Vermiform appendix (tissue), 1 donor: ENCODE measurements around a stretch of chr17.

GRCh38 chr17:1142493-1142786 is 37.3 kb downstream of the ABR start:
- PRO-cap = no peak

DNA sequence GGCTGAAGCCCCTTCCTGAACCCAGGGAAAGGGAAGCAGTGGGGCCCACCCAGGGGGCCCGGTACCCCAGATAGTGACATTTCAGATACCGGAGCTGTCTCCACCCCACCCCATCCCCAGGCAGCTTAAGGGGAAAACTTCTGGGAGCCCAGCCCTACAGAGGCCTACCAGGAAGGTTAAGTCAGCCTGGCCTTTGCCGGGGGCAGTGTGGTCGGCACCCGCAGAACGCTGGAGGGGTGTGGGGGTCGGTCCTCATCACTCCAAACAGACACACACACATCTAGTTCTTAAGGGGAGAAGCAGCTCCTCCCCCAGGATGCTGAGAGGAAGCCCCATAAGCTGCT is 1.1 kb upstream of the ABR start:
- PRO-cap = unidirectional peak, minus-strand start at position 262 of the sequence

GRCh38 chr17:1190475-1190932 is 10.7 kb upstream of the ABR start:
- PRO-cap = no peak

- PRO-cap = unidirectional peak, minus-strand start at chr17:1197446; bidirectional peak, plus-strand start at chr17:1198351, minus-strand start at chr17:1198114
Observed at GRCh38 chr17:1197232-1198507, 17.9 kb upstream of the ABR start.

- PRO-cap = no peak
Observed at GRCh38 chr17:1199047-1199544, 19.3 kb upstream of the ABR start.

- PRO-cap = no peak
Observed at GRCh38 chr17:1203413-1204180, 23.8 kb upstream of the ABR start.

- PRO-cap = no peak
Observed at GRCh38 chr17:1391703-1392356, 8.2 kb downstream of the YWHAE start.

DNA sequence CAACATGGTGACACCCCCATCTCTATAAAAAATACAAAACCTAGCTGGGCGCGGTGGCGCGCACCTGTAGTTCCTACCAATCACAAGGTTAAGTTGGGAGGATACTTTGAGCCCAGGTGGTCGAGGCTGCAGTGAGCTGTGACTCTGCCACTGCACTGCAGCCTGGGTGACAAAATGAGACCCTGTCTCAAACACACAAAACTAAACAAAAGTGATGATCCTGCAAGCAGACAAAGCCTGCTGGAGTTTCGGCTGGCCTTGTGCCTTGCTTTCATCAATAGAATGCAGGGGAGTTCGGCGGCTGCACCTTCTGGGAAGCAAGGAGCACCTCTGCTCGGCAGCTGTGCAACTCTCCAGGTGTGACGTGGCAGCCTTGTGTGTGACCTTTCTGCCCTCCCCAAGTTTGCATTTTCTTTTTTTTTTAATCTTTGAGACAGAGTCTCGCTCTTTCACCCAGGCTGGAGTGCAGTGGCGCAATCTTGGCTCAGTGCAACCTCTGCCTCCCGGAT is 12.5 kb upstream of the YWHAE start:
- PRO-cap = no peak

DNA sequence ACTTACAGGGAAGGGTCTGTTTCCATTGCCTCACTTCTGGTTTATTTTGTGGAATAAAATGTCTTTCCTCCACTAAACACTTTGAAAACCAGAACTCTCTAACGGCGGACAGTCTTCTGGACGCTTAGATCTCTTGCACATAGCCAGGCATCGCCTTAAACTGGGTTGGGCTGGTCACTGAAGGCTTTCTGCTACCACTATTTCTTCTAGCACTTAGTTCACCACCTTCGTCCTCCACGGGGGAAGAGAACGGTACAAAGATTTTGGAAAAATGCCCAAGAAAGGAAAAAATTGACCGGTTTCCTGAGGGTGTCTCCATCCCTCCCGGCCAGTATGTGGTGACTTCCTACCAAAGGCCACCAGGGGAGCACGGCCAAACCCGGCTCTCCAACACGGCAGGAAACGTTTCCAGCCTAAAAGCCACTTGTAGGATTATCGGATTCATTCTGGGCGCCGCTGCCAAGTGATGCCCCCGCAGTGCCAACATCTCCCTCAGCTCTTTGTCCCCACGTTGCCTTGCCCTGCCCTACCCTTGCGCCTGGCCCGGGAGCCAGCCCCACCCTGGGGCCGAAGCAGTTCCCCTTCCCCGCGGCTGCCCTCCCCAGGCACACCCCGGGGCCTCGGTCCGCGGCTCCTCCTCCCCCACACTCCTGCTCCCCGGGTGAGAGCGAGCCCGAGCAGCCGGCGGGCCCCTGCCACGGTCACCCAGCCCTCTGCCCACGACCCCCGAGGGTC is 805 bp downstream of the CRK start:
- PRO-cap = bidirectional peak, plus-strand start at position 444 of the sequence, minus-strand start at position 457 of the sequence

DNA sequence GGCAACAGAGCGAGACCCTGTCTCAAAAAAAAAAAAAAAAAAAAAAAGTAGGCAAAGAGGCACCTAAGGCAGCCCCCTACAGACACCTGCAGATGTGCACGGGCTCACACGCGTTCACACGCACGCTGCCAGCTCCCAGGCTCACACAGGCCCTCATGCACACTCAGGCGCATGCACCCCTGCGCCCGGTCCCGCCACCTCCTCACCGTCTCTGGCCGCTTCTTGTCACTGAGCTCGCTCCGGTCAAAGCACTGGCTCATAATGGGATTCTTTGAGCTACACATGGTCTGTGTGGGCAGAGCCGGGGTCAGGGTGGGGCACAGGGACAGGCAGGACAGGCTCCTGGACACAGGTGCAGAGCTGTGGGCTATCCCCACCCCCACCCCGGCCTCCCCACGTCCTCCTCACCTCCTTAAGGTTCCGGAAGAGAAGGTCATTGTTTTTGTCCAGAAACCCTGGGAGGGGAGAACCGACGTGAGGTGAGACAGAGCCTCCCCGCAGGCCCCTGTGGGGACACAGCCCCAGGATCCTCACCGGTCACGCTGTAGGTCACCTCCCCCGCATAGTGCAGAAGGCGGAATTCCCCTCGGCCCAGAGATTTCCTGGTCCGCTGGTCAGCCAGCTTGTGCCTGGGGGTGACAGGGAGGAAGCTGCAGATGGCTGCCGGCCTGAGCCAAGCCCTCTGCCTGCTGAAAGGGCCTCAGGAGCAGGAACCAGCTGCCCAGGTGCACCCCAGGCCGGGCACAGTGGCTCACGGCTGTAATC is 17.9 kb downstream of the MYO1C start:
- PRO-cap = no peak

GRCh38 chr17:1517840-1518745 is 1.7 kb upstream of the INPP5K start:
- PRO-cap = no peak

- PRO-cap = no peak
Observed at GRCh38 chr17:1520625-1520911, 4.2 kb upstream of the INPP5K start.

GRCh38 chr17:1580868-1581245 is 18.3 kb upstream of the PITPNA start:
- PRO-cap = no peak

- PRO-cap = no peak
Observed at GRCh38 chr17:1630800-1631065, 2.1 kb upstream of the SLC43A2 start.

DNA sequence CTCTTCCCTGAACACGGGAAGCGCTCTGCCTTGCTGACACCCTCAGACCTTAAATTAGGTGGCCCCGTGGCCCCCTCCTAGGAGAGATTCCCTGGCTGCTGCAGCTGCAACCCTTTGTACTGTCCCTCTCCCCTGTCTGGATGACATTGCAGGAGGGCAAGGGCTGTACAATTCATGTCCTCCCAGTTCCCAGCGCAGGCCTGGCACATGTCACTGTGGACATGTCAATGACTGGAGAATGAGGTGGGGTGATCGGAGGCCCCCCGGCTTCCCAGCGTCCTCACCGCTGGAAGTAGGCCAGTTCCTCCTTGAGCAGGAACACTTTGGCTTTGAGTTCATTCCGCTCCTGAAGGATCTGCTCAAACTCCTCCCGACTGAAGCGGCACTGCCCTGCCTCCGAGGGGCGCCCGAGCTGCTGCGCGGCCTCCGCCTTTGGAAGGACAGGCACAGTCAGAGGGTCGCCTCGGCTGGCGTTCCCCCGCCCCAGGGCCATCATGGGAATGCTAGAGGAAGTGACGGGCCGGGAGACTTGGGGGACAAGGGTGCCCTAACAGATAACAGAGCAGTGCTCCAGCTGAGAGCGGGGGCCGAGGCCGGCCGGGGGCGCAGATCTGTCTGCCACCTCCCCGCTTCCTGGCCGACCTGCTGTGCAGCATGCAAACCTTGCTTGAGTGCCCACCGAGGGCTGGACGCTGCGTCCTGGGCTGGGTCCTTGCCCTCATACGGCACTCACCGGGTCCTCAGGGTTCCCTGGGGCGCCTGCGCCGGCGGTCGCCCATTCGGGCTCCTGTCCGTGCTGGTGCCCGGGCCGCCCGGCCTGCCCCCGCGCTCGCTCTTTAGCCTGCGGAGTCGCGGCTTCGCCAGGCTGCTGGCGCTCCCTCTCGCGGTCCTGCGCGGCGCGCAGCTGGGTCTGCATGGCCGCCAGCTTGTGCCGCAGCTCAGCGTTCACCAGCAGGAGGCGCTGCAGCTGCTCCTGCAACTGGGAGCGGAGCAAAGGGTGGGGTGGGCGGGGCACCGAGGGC is 1.3 kb downstream of the RILP start:
- PRO-cap = unidirectional peak, plus-strand start at position 565 of the sequence; bidirectional peak, plus-strand start outside the sequence, minus-strand start at position 838 of the sequence

- PRO-cap = no peak
Observed at GRCh38 chr17:1673680-1673946, 11.1 kb downstream of the PRPF8 start.

DNA sequence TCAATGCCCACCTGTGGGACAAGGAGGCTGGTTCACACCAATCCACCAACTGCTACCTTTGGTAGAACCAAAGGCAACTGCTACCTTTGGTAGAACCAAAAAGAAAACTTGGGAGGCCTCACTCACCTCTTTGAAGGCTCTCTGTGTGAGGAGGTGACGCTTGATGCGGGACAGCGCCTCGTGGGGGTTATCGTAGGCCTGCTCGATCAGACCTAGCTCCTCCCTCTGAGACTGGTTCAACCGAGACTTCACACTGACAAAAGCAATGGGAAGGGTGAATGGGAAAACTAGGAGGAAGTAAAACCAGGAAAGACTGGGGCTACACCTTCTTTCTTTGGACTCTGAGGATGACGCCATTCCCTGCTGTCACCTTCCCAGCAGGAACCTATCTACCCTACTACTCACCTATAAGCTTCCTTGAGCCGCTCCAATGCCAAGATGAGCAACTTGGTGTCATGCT is 8.8 kb downstream of the PRPF8 start:
- PRO-cap = no peak

DNA sequence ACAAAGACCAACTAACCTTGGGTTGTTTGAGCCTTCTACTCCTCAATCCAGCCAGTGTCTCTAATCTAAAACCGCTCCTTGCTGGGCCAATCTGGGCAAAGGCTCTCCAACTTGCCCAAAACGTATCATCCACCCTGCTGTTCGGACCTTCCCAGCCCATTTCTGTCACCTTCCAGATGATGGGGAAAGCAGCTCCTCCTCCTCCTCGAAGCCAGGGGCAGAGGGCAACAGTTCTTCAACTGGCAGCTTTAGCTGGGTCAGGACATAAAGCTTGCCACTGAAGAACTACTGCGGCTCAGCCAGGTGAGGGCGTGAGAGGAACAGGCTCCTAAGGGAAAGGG is 3.5 kb upstream of the TLCD2 start:
- PRO-cap = no peak

- PRO-cap = bidirectional peak, plus-strand start at chr17:1714902, minus-strand start at chr17:1714729; bidirectional peak, plus-strand start at chr17:1715436, minus-strand start at chr17:1715206
Observed at GRCh38 chr17:1714813-1715806, 4.9 kb upstream of the TLCD2 start.

DNA sequence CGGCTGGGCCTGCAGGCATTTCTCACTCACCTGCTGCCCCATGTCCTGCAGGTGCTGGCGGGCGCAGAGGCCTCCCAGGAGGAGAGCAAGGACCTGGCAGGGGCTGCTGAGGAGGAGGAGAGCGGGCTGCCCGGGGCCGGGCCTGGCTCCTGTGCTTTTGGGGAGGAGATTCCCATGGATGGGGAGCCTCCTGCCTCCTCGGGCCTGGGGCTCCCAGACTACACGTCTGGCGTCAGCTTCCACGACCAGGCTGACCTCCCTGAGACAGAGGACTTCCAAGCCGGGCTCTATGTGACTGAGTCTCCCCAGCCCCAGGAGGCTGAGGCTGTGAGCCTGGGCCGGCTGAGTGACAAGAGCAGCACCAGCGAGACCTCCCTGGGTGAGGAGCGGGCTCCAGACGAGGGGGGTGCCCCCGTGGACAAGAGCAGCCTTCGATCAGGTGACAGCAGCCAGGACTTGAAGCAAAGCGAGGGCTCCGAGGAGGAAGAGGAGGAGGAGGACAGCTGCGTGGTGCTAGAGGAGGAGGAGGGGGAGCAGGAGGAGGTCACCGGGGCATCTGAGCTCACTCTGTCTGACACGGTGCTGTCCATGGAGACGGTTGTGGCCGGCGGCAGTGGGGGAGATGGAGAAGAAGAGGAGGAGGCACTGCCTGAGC is 3.6 kb downstream of the WDR81 start:
- PRO-cap = no peak